Diencephalon (tissue), 2 donors: Measurements from ENCODE around the genes FKBP1B and ITSN2.

GRCh38 chr2:20447668-20447981, 751 bp downstream of the RHOB start:
- RAMPAGE, long total RNA = no peak

DNA sequence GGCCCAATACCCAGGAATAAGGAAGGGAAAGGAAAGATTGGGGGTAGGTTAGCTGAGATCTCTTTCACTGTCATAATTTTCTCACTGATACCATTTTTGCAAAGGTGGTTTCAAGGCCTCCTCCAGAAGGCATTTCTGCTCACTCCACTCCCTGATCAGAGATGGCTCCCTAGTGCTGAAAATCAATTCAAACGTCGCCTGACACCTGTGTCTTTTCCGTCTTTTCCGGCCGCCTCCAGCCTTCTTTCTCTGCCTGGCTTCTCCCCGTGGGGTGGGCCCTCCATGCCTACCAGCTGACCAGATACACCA, 90.9 kb downstream of the RHOB start:
- RAMPAGE, long total RNA = no peak

- RAMPAGE, long total RNA = no peak
Measured at GRCh38 chr2:21017294-21017966, 26.4 kb downstream of the APOB start.

- RAMPAGE, long total RNA = no peak
Measured at GRCh38 chr2:21041887-21042747, 1.8 kb downstream of the APOB start.

DNA sequence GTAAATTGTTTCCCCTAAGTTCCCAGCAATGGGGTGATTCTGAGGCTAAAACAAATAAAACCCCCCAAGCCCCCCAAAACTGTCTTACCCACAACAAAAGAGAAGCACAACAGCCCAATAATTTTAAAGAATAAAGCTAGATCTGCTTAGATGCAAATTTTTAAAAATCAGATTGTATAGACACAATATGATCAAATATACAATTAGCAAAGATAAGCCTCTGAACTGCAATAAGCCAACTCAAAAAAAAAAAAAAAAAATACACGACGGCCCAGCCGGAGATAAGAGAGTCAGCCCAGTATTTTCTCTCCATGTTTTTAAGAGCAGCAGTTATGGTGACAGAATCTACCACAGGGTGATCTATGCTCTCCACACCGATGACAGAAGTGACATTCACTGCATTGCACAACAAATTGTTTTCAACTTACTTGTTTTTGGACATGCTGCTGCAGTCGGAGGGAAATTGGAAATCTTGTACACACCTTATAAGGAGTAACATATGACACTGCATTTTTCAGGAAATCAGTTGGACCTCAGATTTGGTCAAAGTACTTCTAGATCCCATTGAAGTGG, 23.1 kb upstream of the APOB start:
- RAMPAGE, long total RNA = no peak

- RAMPAGE, long total RNA = no peak
Measured at GRCh38 chr2:22281100-22281591, 1103.8 kb upstream of the KLHL29 start.

GRCh38 chr2:23243028-23243697, 141.8 kb upstream of the KLHL29 start:
- RAMPAGE, long total RNA = no peak

- RAMPAGE, long total RNA = no peak
Measured at GRCh38 chr2:23248202-23248643, 136.8 kb upstream of the KLHL29 start.

- RAMPAGE, long total RNA = no peak
Measured at GRCh38 chr2:23351495-23351881, 33.5 kb upstream of the KLHL29 start.

GRCh38 chr2:23499652-23500374, 114.8 kb downstream of the KLHL29 start:
- RAMPAGE, long total RNA = no peak

DNA sequence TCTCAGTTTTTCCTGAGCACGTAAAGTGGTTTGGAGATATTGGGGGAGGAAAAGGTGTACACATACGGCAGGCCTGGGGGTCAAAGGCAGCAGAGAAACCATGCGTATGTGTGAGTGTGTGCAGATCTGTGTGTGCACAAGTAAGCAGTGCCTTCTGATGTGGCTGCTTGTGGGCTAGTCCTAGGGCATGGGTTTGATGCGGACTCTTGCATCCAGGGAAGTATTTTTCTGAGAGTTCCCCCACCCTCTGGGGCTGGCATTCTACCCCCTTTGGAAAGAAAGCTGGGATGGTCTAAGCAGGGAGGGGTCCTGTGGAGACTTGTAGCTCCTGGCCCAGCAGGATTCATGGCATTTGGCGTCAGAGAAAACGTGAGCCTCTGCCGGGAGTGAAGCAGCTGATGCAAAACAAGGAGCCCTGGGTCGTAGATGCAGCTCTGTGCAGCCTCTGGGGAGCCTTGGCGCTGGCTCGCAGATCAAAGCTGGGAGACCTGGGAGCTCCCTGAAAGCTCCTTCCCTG, 148.2 kb downstream of the KLHL29 start:
- RAMPAGE, long total RNA = no peak

DNA sequence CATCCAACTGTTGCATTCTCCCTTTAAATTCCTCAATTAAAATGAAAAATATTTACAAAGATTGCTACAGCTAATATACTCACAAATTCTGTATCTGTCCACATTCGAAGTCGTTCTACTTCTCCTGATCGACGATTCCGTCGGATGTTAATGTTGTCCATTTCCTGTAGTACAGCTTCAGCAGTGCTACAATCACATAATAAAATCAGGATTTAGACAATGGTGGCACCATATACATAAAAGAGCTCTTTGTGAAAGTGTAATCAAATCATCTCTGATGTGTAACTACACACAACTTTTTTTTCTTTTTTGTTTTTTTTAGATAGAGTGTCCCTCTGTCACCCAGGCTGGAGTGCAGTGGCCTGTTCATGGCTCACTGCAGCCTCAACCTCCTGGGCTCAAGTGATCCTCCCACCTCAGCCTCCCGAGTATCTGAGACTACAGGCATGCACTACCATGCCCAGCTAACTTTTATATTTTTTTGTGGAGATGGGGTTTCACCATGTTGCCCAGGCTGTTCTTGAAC, 41.2 kb downstream of the ATAD2B start:
- RAMPAGE, long total RNA = no peak

DNA sequence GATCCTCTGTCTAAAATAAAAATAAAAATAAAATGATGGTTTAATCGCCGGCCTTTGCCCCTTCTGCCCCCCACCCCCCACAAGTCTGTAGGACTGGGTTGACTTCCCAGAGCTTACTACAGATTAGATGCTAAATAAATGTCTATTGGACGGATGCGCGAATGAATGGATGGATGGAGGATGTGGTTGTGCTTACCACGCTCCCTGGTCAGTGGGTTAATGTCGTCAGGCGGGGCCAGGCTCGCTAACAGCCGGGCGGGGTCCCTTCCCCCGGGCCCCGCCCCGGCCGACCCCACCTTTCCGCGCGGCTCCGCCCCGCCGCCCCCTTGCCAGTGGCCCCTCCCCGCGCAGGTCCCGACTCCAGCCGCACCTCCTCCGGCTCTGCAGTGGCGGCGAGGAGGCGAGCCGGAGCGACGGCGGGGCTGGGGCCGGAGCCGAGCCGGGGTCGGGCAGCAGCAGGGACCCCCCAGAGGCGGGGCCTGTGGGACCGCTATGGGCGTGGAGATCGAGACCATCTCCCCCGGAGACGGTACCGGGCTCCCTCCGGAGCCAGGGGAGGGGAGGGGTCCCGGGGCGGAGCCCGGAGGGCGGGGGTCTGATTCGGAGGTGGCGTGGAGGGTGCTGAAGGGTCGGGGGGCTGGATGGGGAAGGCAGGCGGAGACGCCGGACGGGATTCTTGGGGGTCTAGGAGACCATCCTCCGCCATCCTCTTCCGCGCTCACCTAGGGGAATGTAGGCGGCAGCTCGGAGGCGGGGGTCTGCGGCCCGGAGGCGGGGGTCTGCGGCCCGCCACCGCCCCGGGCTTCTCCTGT, at the start of gene FKBP1B:
Gene FKBP1B (plus strand): TSS at position 384 of the 812 bp plus-strand sequence.
- RAMPAGE, long total RNA = no peak

GRCh38 chr2:24171186-24171489, 3.7 kb upstream of the FAM228A start:
- RAMPAGE, long total RNA = no peak

DNA sequence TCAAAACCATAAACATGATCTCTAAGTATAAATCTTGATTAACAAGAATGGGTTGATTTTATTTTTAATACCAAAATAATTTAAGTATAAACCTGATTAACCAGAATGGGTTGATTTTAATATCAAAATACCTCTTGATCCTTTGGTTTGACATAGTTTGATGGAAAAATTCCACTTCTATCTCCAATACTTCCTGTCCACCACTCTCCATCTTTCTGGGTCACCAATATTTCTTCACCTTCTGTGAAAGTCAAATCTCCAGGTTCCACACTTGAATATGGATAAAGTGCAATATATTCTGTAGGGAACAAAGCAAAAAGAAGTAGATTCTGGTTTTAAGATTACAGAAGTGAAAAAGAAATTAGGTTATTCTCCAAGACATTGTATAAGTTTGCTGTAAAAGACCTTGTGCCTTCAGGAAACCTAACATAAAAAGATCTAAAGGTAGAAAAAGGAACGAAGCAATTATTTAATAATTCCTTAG, 77.4 kb downstream of the FAM228A start:
- RAMPAGE, long total RNA = no peak

DNA sequence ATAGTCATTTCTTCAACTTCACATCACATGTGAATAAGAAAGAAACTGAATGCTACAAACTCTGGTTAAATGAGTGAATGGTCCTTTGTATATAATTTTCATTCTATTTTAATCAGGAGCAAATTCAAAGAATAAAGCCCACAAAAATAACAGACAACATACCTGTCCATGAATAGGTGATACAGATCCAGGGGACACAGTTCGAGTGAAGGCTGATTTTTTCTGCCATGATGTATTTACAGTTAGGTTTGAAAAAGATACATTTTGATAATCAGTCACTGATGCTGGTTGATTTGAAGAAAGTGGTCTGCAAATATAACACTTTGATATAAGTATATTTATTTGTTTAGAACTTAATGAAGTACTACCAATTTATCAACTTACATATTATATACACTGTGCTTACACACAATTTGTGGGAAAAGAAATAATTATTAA, 86.1 kb downstream of the FAM228A start:
- RAMPAGE, long total RNA = no peak

- RAMPAGE, long total RNA = no peak
Measured at GRCh38 chr2:24275557-24275963, 84.8 kb downstream of the ITSN2 start.

GRCh38 chr2:24299794-24300289, 60.5 kb downstream of the ITSN2 start:
- RAMPAGE, long total RNA = no peak

DNA sequence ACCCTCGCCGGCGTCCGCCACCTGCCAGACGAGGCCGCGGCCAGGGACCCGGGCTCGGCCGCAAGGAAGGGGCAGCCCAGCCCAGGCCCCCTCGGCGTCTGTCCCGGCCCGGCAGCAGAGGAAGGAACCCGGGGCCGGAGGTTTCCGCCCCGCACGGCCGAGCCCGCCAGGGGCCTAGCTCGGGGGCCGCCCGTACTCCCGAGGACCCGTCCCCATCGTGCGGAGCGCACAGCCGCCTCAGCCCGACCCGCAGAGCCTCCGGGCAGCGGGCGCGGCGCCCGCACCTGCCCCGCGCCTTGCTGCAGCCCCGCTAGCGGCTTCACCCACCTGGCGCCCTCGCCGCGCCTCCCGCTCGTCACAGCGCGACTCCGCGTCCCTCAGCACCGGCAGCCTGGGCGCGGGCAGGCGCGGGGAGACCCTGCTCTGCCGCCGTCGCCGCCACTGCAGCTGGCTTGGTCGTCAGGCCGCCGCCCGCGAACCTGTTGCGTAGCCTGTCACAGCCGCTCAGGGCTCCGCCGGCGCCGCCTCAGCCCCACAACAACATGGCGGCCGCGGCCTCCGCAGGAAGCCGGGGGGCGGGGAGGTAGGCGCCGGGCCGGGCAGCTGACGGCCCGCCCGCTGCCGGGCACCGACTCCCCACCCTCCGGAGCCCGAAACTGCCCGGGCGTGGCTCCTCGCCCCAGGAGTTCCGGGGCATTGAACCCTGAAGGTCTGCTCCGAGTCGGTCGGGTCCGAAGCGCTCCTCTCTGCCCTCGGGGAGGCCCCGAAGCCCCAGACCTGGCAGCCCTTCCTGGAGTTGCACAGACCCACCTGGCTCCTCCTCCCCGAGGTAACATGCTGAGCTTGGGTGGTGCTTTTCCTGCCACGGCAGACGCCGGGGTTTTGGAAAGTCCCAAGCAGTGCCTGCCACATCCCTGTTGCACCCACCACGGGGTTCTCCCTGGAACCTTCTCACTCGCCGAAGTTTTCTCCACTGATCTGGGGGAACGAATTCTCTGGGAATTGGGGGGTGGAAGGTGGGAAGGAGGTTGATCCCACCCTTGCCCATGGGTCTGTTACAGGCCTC, at the start of gene ITSN2:
Gene ITSN2 (minus strand): TSS at position 560 of the 1,066 bp plus-strand sequence.
- RAMPAGE, long total RNA = no peak

- RAMPAGE, long total RNA = no peak
Measured at GRCh38 chr2:24491805-24492205, 751 bp downstream of the NCOA1 start.